ENCODE results near the genes ESYT3, FAIM and ZBTB38.

GRCh38 chr3:138261473-138262259 lies 68.0 kb downstream of the NME9 start:
- PRO-cap, result no peak

DNA sequence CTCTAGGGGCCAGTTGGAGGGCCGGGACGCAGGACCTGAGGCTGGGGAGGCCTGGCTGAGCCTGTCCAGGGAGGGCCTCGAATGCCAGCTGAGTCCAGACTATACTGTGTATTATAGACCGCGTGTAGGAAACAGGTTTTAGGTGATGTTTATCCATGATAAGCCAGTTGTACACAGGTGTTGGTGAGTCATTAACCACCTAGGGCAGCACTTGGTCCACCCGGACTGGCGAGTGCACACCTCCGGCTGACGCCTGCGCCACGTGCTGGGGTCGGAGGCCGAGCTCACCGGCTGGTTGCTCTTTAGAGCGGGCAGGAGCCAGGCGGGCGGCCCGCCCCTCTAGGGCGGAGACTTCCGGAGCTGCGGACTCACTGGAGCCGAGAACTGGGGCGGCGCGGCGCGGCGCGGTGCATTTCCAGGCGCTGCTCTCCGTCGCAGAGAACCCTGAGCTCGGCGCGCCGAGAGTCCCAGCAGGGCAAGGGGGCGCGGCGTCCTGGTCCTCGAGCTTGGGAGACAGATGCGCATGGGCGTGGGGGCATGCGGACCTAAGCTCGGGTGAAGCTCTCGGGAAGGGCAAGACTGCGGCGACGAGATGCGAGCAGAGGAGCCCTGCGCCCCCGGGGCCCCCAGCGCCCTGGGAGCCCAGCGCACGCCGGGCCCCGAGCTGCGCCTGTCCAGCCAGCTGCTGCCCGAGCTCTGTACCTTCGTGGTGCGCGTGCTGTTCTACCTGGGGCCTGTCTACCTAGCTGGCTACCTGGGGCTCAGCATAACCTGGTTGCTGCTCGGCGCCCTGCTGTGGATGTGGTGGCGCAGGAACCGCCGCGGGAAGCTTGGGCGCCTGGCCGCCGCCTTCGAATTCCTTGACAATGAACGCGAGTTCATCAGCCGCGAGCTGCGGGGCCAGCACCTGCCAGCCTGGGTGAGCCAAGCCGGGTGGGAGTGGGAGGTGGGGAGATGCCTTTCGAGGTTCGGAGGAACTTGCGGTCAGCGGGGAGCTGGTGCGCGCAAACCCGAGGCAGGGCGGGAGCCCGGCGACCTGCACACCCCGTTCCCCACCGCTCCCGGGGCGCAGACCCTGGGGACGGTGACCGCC lies at the start of gene ESYT3:
Gene ESYT3 (plus strand): TSS at position 410 of the 1,093 bp plus-strand sequence.
- PRO-cap, result bidirectional peak, plus-strand start at position 576 of the sequence, minus-strand start at position 270 of the sequence

- PRO-cap, result bidirectional peak, plus-strand start at chr3:138608687, minus-strand start at chr3:138608604; bidirectional peak, plus-strand start at chr3:138609110, minus-strand start at chr3:138609093
Measured at GRCh38 chr3:138608414-138609147, at the start of gene FAIM. Gene FAIM (plus strand): TSS chr3:138608771.

GRCh38 chr3:138669986-138670818 lies 61.6 kb downstream of the FAIM start:
- PRO-cap, result no peak

- PRO-cap, result no peak
Measured at GRCh38 chr3:138725630-138726370, 108.9 kb downstream of the PIK3CB start.

DNA sequence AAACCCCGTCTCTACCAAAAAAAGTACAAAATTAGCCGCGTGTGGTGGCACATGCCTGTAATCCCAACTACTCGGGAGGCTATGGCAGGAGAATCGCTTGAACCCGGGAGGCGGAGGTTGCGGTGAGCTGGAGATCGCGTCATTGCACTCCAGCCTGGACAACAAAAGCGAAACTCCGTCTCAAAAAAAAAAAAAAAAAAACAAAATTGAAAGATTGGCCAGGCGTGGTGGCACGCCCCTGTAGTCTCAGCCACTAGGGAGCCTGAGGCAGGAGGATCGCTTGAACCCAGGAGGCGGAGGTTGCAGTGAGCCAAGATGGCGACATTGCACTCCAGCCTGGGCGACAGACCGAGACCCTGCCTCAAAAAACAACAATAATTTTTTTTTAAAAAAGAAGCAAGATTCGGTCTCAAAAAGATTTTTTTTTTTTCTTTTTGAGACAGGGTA lies 2.1 kb downstream of the PIK3CB start:
- PRO-cap, result no peak

- PRO-cap, result unidirectional peak, minus-strand start at chr3:138835430
Measured at GRCh38 chr3:138835199-138835515, 429 bp upstream of the PIK3CB start.

- PRO-cap, result no peak
Measured at GRCh38 chr3:138939239-138940377, 7.3 kb downstream of the FOXL2 start.

- PRO-cap, result no peak
Measured at GRCh38 chr3:139173257-139174372, 128.9 kb upstream of the PRR23C start.

DNA sequence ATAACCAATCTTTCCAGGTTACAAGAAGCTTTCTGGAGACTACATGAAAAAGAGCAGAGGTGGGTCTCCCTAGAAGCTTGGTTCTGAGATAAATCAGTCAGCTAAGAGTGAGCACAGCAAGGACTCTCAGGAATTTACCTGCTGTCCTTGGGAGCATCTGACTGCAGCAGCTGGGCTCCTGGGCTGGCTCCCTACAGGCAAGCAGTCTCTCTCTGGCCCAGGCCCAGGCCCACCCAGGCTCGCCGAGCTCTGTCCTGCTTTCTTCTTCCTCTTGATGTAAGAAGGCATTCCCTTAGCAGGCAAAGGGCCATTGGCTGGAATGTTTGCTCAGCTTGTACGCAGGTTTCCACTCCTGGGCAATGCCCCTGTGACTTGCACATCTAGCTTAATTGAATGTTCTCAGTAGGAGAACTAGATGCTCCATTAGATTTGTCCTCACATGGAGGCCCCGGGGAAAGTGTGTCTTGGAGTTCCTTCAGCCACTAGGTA lies 4.3 kb upstream of the RBP2 start:
- PRO-cap, result no peak

DNA sequence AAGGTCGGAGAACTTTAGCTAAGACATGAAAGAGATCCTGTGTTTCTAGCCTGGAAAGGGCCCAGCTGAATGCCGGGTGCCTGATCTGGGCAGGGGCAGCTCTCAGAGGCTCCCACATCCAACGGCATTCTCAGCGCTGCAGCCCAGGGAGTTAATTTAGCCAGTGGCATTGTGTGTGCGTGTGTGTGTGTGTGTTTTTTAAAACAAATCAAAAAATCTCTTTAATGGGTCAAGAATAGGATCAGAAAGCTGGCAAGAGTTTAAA lies 6.5 kb downstream of the RBP1 start:
- PRO-cap, result no peak

DNA sequence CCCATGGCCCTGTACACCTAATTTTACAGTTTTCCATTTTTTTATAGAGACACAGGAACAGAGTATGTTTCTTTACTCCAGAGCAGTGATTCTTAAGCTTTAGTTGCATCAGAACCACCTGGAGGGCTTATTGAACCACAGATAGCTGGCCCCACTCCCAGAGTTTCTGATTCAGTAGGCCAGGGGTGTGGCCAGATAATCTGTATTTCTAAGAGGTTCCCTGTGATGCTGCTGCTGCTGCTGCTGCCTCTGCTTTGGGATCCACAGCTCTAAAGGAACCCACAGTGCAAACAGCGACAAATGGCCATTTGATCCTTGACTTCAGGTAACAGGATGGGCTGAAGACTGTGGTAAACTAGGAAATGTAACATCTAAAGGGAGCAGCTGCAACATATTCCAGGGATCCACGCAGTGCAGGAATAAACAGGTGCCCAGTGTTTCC lies 5.0 kb downstream of the RBP1 start:
- PRO-cap, result no peak

DNA sequence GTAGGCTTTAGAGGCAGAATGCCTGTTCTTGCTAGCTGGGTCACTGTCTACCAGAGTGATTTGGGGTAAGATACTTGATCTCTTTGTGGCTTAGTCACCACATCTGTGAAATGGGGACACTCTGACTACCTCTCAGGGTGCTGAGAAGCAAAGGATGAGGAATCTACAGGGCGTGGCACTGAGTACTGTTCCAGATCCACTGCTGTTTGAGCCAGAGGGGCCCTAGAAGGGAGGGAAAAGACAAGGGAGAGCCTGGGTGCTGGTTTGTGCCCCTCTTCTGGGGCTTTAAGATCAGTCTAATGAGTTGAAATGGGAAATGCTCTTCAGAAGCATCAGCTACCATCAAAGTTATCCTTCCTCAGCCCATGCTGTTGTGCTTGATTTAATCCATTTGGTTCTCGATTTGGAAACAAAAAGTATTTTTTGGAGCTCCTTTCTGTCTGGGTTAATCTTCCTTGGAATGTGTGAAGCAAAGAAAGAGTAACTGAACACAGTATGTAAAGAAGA lies 2.6 kb upstream of the RBP1 start:
- PRO-cap, result no peak

DNA sequence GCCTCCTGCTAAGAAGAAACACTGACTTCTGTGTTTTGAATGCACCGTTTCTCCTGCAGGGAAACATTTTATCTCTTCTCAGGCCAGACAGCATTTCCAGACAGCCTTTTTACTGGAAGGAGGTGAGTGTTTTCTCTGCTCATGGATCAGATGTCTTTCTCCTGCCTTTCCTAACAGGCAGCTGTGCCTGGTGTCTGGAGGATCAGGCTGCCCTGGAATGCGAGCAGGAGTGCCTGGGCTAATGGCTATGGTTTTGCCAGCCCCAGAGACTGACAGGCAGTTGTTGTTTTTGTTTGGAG lies 96.6 kb upstream of the NMNAT3 start:
- PRO-cap, result no peak

DNA sequence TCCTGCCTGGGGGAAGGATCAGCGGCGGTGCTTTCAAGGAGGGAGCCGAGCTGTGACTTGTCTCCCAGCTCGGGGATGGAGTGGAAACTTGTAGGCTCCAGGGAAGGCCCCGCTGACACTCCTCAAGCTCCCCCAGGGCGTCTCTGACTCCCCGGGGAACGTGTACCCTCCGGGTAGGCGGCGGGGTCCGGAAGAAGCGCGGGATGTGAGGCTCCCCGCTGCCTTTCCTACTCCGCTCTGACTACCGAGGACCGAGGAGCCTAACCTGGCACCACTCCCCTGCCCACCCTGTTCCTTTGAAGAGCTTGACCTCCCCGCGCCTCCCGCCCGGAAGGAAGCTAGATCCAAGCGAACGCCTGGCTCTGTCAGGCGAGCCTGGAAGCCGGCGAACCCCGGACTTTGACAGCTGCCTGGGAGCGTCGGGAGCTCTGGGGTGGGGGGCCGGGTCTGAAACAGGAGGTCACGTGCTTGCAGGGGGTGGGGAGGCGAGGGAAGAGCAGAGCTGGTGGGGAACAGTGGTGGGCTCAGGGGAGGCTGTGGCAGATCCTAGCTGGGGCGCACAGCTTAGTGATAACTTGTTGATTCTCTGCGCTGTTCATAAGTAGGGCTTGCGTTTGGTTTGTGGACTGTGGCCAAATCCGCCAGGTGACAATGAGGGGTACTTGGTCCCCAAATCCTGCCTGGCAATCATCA lies 1.0 kb downstream of the CLSTN2 start:
- PRO-cap, result no peak

DNA sequence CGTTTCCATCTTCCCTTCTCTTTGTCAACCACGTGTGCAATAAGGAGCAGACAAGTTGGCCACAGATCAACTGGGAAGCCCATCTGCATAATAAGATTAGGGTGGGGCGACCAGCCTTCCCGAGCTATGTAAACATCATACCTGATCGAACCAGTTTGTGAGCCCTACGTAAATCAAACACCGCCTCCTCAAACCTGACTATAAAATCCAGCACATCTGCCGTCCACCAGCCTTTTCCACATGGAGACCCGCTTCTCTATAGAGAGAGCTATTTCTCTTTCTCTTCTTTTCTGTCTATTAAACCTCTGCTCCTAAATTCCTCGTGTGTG lies 37.2 kb downstream of the TRIM42 start:
- PRO-cap, result no peak

DNA sequence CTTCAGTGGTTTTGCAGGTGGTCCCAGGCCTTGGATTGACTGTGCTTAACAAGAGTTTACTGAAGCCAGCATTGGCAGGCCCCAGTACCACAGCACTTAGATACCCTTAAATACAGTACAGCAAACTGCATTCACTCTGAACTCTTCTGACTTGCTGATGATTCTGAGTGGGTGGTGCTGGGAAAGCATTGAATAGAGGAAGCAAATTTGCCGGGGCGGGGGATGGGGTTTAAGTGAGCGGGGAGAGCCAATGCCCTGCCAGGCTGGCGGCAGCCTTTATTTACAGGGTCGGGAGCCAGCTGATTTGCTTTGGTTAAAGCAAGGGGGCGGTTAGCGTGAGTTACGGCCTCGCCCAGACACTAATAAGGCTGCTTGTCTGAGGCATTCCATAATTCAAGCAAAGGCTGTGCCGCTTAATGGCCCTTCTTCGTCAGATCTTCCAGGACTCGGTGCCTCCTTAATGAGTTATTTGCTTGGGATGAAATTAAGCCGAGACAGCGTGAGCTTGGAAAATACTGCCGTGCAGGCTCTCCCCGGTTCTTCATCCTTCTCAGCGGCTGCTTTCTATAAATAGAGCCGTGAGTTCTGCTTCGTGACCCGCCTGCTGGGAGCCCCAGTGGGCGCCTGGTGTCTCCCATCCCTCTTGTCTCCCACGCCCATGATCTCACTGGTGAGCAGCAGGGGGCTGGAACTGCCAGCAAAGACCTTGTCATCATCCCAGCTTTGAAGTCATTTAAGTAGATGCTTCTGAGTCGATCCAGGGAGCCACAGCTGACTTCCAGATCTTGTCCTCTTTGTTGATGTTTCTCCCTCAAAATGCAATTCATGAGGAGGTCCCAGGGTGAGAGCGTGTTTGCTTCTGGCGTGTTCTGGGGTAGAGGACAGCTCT lies 25.8 kb downstream of the SPSB4 start:
- PRO-cap, result unidirectional peak, minus-strand start at position 165 of the sequence

- PRO-cap, result no peak
Measured at GRCh38 chr3:141274809-141275472, 43.3 kb downstream of the PXYLP1 start.

GRCh38 chr3:141360670-141361210 lies 7.6 kb upstream of the ZBTB38 start:
- PRO-cap, result no peak

- PRO-cap, result bidirectional peak, plus-strand start at chr3:141368337, minus-strand start at chr3:141368262
Measured at GRCh38 chr3:141367948-141369157, at the start of gene ZBTB38. Gene ZBTB38 (plus strand): TSS chr3:141368504.